Endothelial cell (in vitro differentiated cells): ENCODE measurements around the gene TPM1.

DNA sequence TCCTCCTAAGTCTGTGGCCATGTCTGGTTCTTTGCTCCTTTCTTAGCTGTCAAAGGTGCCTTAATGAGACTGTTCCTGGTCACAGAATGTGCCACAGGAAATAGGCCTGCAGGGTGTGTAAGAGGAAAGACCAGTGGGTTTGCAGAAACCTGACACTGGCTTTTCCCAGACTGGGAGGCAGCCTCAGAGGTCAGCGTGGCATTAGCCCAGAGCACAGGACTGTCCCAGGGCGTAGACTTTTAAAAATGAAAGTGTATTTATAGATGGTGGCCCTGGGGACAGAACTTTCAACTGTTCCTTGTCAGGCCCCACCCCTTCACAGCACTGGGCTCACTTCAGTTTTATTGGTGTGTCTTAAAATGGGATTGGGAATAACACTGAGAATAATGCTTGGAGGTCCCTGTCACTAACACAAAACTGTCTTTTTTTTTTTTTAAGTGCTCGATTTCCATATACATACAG, 82.6 kb downstream of the TLN2 start:
- PRO-cap = bidirectional peak, plus-strand start at position 161 of the sequence, minus-strand start at position 51 of the sequence

- PRO-cap = unidirectional peak, plus-strand start at chr15:62567458
Measured at GRCh38 chr15:62567234-62567706, 176.9 kb downstream of the TLN2 start.

DNA sequence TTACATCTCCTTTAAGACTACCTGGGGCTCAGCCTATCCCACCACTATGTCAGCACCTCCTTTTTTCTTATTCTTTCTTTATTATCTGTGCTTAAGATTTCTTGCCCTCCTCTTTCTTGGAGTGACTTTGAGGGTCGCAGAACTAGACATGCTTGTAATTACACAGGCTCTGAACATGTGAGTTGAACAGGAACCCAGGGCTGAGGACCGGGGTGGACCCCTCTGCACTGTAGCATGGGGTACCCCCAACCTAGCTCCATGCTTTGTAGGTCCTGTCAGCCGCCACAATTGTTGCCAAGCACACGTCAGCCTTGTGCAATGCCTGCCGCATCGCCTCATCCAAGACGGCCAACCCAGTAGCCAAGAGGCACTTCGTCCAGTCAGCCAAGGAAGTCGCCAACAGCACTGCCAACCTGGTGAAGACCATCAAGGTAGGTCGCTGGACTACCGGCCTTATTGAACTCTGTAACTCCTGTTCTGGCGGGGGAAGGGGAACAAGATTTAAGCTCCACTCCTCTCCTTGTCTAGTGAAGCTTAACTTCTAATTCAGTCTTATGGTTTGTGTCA, 287.2 kb upstream of the TPM1 start:
- PRO-cap = no peak

DNA sequence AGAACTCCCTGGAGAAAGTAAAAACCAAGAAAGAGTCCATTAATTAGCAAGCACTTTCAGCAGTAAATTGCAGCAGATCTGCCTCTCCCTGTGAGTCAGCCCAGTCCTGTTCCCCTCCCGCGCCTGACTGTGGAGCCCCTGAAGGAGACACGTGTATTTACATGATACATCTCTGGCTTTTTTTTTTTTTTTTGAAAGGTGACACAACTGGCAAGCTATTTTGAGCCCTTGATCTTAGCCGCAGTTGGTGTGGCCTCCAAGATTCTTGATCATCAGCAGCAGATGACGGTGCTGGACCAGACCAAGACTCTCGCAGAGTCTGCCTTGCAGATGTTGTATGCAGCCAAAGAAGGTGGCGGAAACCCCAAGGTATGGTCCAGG, 271.8 kb upstream of the TPM1 start:
- PRO-cap = no peak

GRCh38 chr15:62833251-62833747, 209.2 kb upstream of the TPM1 start:
- PRO-cap = no peak

- PRO-cap = no peak
Measured at GRCh38 chr15:62835725-62836088, 206.8 kb upstream of the TPM1 start.

DNA sequence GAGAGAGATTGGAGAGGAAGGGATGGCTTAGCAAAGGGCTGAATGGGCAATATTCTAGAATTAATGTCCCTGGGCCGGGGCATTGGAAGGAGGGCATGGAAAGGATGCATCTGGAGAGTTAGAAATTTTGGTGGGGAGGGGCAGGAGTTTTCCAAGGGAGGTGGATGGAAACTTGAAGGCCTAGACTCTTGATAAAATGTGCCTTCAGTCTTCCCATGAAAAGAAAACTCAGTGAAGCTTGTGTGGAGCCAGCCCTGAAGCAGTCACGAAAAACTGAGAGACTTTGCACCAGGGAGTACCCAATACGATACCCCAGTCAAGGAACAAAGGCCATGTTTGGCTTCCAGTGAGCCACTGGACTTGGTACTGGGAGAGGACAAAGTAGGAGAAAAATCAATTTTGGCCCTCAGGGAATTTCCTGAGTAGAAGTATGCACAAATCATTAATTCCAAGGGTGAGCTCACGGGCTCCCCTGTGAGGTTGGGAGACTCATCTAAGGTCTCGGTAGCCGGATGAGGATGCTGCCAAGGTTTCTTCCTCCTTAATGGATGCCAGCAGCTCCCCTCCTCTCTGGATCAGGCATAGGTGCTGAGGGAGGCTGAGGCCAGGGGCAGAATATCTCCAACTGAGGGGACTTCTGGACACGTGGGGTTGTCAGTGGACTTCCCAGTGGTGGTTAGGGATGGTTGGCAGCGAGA, 31.3 kb upstream of the TPM1 start:
- PRO-cap = no peak

DNA sequence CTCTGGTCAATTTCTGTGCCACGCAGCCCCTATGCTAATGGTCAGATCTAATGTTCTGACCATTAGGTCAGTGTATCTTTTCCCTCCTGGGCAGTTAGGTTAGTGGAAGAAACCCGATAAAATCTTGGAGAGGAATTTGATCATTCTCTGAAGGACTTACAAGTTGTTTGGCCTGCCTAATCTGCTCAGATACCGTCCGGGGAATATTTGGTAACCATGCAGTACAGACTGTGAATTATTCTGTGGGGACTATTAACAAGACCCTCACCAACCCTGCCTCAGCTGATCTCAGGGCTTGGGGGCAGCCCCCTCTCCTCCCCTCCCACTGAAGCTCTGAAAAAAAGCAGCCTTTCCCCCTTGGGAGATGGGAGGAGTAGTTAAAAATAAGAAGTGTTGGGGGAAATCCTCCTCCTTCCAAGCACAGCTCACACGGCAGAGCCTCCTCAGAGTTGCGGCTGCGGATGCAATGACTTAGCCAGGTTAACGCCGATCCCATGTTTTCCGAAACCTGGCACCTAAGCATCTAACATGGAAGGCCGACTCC, 1.3 kb upstream of the TPM1 start:
- PRO-cap = no peak

GRCh38 chr15:63042628-63043541, at the start of gene TPM1:
TSS of gene TPM1 (plus strand) at chr15:63042747.
- PRO-cap = bidirectional peak, plus-strand start at chr15:63042751, minus-strand start at chr15:63042554

DNA sequence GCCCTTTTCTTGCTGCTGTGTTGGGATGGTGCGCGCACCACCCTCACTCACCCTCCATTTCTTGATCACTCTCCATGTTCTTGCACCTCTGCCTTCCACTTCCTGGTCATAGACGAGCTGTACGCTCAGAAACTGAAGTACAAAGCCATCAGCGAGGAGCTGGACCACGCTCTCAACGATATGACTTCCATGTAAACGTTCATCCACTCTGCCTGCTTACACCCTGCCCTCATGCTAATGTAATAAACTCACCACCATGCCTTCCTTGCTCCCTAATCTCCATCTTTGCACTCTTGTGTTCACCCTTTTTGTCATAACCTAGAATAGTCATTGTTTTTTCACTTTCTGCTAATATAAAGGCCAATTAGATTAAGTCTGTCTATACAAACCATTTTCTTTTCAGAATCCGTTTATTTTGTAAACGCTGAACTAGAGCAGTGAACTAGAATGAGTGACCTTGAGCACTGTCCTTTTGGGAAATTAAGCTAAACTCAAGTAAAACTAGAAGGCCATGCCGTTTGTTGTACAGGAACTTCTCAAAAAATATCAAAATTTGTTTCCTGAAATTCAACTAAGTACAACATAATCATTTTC, 21.5 kb downstream of the TPM1 start:
- PRO-cap = no peak

GRCh38 chr15:63142418-63143123, 14.7 kb downstream of the RPS27L start:
- PRO-cap = no peak

DNA sequence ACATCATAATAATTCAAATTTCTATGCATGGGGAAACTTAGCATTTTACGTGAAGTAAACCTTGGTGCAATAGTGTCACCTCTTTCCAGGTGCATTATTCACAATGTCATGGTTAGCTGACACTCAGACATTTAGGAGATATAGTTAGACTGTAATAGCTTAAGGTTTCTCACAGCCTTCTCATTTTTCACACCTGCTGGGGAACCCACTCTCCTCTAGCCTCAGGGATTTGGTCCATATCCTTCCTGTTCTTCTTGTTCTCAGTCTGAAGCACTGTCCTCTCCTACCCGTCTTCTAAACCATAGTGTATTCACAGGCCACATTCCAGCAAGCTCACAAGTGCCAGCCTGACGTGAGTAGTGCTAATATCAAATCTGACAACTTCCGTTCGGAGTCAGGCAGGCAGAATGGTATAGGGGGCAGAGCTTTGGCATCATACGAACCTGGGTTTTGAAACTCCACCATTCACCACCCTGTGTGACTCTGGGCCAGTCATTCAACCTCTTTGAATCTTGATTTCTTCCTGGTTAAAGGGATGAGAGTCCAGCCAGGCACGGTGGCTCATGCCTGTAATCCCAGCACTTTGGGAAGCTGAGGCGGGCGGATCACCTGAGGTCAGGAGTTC, 6.9 kb upstream of the CA12 start:
- PRO-cap = no peak

DNA sequence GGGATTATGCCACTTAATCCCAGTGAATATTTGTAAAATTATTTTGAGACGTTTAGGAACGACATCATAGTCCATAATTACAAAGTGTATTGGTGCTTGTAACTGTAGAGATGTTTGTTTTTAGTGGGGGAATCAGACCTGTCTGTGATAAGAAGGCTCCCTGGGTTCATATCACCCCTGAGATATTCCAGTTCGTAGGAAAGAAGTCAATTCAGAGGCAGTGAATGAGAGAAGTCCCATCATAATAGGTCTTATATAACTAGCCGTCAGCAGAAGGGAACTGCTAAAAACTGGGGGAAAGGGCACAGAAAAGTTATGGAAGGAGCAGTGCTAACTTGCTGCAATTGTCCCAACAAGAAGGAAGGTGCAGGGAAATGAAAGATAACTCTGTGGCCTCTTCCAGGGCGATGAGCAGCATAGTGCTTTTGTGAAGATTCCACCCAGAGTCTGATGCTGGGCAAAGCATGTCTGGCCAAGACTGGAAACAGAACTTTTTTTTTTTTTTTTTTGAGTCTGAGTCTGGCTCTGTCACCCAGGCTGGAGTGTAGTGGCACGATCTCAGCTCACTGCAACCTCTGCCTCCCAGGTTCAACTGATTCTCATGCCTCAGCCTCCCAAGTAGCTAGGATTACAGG, 9.1 kb upstream of the CA12 start:
- PRO-cap = no peak

DNA sequence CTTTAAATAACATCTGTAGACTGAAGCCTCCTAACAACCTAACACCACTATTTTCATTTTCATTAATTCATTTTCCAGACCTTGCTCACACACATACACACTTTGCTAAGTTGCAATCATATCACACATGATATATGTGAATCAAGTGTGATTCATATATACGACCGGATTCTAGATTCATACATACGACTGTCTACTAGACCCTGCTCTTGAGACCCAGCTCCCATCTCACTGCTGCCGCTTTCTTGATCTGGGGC, 51.3 kb upstream of the CA12 start:
- PRO-cap = unidirectional peak, minus-strand start at position 181 of the sequence

GRCh38 chr15:63466187-63466698, 38.1 kb upstream of the USP3 start:
- PRO-cap = no peak

- PRO-cap = no peak
Measured at GRCh38 chr15:63487141-63487685, 17.2 kb upstream of the USP3 start.

DNA sequence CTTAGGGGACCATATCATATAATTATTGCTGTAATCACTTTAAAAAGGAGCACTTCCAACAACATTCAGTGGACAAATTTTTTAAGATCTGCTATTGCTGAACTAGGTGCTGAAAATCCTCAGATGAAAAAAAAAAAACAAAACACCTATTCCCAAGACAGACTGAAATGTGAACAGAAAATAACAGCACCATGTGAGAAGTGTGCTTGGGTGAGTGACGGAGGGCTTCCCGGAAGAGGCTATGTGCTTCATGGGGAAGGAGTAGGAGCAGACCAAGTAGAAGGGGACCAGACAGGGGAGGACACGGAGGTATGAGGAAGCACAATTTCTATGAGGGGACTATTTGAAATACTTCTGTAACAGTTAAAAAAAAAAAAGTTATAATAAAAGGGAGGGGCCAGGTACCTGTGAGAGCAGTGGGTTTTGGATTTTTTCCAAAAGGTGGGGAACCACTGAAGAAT, 4.2 kb upstream of the USP3 start:
- PRO-cap = no peak

GRCh38 chr15:63539393-63539798, 35.0 kb downstream of the USP3 start:
- PRO-cap = no peak

DNA sequence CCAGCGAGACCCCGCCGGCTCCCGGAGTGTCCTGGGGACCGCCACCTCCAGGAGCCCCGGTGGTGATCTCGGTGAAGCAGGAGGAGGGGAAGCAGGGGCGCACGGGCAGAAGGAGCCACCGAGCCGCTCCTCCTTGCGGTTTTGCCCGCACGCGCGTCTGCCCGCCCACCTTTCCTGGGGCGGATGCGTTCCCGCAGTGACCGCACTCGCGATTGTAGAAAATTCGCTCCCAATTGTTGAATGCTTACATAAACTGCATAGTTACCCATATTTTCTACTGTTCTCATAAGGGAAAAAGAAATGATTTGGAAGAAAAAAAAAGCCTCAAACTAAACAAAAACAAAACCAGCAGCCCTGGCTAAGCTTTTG, 4.3 kb downstream of the FBXL22 start:
- PRO-cap = no peak

- PRO-cap = no peak
Measured at GRCh38 chr15:63640867-63641710, 43.9 kb downstream of the FBXL22 start.